Measurements from ENCODE around the genes VSIG1, GUCY2F, HTR2C and RBMXL3.

GRCh38 chrX:108044692-108045410, at the start of gene VSIG1:
Gene VSIG1, plus strand, starts transcription at chrX:108045065.
- PRO-cap = no peak
- RAMPAGE, long total RNA, 3 experiments = no peak in any of the 3 experiments

DNA sequence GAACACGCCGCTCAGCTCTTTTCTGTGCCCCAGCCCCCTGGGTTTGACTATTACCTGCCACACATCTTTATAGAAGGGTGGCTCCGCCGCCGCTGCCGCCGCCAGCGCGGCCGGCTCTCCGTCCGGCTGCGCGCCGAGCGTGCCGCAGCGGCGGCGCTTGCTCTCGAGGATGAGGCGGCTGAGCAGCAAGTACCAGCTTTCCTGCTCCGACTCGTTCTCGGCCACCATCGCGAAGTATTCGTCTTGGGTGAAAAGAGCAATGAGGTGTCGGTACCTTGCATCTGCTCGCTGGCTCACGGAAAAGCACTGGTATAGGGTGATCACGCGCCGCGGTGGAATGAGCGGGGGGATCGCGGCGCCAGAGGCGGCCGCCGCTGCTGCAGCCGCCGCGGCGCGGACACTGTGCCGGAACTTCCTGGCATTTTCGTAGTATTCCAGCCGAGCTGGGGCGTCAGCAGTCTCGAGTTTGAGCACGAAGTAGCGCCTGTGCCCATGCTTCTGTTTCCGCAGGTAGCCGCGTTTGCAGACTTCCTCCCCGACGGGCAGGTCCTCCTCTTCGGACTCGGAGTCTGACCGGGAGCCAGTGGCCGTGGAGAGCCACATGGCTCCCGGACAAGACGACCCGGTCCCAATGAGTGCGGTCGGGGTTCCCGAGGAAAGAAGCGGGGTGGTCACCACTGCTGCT, 638 bp downstream of the IRS4 start:
- PRO-cap = no peak
- RAMPAGE, long total RNA, 3 experiments = no peak in any of the 3 experiments

GRCh38 chrX:108737014-108737702, 795 bp upstream of the IRS4 start:
- PRO-cap = no peak
- RAMPAGE, long total RNA, 3 experiments = no peak in any of the 3 experiments

GRCh38 chrX:109481976-109482508, at the start of gene GUCY2F:
Gene GUCY2F, minus strand, starts transcription at chrX:109482086.
- PRO-cap = no peak
- RAMPAGE, long total RNA, 3 experiments = no peak in any of the 3 experiments

GRCh38 chrX:109839866-109840456, 106.9 kb upstream of the ACSL4 start:
- PRO-cap = no peak
- RAMPAGE, long total RNA, 3 experiments = no peak in any of the 3 experiments

DNA sequence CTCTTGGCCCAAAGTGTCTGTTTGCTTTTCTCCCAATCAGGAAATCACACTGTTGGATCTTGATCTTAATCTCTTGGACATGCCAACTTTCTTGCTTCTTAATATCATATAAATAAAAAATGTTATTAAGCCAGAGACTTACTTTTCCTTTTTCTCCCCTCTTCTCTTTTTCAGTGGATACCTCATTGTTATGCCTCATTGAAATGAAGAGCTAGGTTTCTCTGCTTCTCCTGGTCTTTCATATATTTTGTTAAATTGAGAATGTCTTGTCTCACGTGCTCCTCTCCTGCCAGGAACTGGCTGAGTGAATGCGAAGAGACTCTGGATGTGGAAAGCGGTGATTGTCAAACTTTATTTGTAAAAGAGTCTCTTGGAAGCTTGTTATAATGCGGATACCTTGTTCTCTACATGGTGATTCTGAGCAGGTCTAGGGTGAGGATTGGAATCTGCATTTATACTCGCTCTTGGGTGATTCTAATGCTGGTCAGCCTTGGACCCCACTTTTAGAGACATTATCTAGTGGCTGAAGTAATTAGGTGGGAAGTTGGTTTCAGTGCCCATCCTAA, 7.3 kb downstream of the TMEM164 start:
- PRO-cap = no peak
- RAMPAGE, long total RNA, 3 experiments = no peak in any of the 3 experiments

DNA sequence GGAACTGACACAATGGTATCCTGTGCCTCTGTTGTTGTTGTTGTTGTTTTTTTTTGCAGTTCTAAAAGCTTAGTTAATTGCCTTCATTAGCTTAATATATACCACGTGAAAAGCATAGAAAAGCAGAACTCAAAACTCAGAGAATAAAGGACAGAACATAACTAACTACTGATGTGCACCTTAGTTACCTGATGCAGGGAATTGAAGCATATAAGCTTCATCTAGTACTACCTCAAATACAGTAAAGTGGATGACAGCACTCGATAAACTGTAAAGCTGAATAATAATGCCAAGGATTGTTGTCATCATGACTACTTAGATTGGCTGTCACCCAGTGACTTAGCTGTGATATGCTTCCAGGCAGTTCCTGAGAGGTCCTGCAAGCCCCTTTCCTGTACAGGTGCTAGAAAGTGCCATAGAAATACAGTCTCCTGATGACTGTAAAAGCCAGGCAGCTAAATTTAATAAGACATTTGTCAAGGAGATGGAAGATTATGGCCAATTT, 29.5 kb downstream of the TMEM164 start:
- PRO-cap = no peak
- RAMPAGE, long total RNA, 3 experiments = no peak in any of the 3 experiments

- PRO-cap = no peak
- RAMPAGE, long total RNA, 3 experiments = no peak in any of the 3 experiments
Measured at GRCh38 chrX:110163359-110164208, 154.3 kb downstream of the AMMECR1 start.

DNA sequence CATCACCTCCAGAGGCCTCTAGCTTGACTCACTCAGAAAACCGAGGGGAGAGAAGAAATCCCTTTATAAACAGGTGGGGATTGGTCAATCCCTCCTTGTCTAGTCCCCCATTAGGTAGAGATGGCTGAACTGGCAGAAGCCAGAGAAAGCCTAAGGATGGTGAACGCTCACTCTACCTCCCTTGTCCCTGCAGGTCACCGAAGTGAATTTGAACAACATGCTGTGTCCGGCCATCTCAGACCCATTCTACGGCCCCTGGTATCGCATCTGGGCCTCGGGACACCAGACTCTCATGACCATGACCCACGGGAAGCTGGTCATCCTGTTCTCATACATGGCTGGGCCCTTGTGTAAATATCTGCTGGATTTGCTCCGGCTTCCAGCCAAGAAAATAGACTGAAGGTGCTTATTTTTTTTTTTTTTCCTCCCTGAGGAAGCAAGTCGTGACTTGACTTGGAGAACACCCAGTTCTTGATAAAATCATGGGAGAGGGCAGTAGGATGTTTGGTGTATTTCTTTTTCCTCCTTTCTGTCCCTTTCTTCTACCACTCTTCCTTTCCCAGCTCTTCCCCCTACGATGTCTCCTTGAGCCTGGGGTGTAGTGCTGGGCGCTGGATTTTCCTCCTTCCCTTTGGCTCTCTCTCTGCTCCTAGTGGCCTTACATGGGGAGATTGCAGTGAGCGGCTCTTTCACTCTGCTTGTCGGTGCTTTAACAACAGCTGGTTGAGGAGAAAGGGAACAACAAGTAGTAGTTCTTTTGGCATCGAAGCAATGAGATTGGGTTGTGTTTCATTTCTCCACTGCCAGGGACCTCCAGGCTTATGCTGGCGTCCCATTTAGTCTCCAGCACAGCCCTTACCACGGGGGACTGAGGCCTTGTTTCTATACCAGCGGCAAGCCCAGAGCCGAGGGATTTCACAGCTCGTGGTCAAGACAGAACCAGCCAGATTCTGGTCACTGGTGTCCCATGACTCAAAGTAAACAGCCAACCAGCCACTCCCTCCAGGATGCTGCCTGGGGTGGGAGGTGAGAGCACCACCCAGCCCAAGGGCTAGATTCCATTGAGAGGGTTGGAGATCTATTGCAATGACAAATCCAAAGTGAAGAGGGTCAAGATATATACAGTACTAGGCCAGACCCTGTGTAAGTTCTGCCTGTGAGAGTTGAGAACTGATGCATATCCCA, 144.4 kb downstream of the AMMECR1 start:
- PRO-cap = no peak
- RAMPAGE, long total RNA, 3 experiments = no peak in any of the 3 experiments

GRCh38 chrX:110944184-110945269, 148.9 kb upstream of the CHRDL1 start:
- PRO-cap = bidirectional peak, plus-strand start at chrX:110945304, minus-strand start at chrX:110945076
- RAMPAGE, long total RNA, 3 experiments = start-site peak on the plus strand in 3 of 3 experiments, at chrX:110944381-110944607 at its widest, 23 to 76 reads per replicate

DNA sequence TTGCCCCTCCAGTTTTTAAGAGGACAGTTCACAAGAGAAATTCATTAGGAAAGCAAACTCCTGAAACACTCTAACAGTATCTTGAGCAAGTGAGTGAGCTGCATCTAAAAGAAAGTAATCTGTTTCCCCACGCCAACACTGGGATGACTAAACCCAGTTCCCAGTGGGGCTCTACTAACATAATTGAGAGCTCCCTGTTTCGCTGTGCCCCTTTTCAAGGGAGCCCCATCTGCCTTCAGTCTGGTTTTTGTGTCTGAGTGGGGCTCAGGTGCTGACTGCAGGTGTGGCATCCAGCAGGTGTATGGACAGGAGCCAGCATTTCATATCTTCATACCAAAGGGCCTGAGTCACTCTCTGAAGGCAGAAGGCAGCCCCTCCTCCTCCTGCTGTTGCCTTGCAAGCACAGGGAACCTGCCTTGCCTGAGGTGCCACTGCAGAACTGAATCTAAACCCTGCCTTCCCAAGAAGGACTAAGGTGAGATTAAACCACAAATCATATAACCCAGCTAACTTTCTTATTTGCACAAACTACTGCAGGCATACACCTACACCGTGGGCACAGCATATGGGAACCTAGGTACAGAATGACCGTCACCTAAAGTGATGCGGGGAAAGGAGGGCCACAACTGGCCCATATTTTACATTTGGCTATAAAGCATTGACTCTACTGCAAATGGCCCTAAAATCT, 7.9 kb downstream of the AMOT start:
- PRO-cap = no peak
- RAMPAGE, long total RNA, 3 experiments = no peak in any of the 3 experiments

- PRO-cap = no peak
- RAMPAGE, long total RNA, 3 experiments = no peak in any of the 3 experiments
Measured at GRCh38 chrX:114583689-114584284, at the start of gene HTR2C. Gene HTR2C, plus strand, starts transcription at chrX:114584086.

- PRO-cap = no peak
- RAMPAGE, long total RNA, 3 experiments = no peak in any of the 3 experiments
Measured at GRCh38 chrX:114726389-114726592, 142.4 kb downstream of the HTR2C start.

- PRO-cap = no peak
- RAMPAGE, long total RNA, 3 experiments = no peak in any of the 3 experiments
Measured at GRCh38 chrX:115189107-115189489, at the start of gene RBMXL3. Gene RBMXL3, plus strand, starts transcription at chrX:115189410.

DNA sequence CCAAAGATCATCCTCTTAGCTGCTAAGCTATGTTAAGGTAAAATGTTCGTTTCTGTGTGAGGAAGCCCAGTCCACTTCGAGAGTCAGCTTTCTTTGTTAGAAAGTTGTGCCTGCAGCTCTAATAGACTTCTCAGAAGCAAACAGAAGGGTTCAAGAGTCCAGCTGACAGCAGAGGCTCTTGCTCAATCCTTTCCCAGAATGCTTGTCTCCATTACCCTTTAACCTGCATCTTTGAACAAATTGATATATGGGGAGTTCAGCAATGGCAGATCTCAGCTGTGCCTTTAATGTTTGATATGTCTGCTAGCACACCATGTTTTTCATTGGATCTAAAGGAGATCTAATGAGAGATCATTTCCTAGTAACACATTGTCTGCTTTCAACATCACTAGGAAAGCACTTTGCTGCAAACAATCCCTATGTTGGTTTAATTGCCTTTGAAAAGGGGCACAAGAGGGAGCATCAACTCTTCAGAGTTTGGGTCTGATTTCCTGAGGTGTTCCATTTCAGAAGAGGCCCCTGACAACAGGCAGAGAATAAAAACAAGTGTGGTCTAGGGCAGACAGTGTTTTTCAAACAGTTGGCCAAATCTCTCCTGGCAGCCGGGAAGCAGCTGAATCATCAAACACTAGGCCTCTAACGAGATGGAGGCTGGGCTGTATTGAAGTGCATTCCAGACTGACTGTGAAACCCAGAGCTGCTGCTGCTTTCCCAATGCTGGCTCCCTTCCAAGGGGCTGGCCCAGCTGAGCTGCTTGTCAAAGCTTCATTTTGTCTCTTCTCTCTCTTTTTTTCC, 55.5 kb downstream of the LUZP4 start:
- PRO-cap = no peak
- RAMPAGE, long total RNA, 3 experiments = no peak in any of the 3 experiments

DNA sequence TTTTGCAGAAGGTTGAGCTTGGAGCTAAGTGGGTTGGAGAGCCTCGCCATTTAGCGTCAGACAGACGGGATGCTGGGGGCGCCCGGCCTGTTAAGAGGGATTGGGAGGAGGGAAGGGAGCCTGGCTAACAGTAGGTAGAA, 1.3 kb downstream of the PLS3 start:
- PRO-cap = no peak
- RAMPAGE, long total RNA, 3 experiments = no peak in any of the 3 experiments

GRCh38 chrX:115562584-115563017, 1.6 kb downstream of the PLS3 start:
- PRO-cap = no peak
- RAMPAGE, long total RNA, 3 experiments = no peak in any of the 3 experiments

GRCh38 chrX:115719058-115719558, 158.1 kb downstream of the PLS3 start:
- PRO-cap = no peak
- RAMPAGE, long total RNA, 3 experiments = no peak in any of the 3 experiments

DNA sequence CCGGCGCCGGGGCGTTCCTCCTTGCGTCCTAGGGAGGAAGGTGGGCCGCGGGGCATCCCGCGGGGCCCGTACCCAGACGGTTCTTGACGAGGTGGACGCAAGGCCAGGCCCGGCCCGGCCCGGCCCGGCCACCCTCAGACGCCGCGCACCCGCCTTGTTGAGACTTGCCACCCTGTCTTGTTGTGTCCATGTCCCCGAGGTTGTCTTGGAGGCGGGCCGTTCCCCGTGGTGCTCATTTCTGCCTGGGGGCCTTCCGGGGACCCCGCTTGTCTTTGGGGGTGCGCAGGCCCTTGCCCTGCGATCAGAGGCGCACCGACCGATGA, 282.0 kb upstream of the AGTR2 start:
- PRO-cap = no peak
- RAMPAGE, long total RNA, 3 experiments = no peak in any of the 3 experiments

GRCh38 chrX:115931911-115933004, 238.3 kb upstream of the AGTR2 start:
- PRO-cap = no peak
- RAMPAGE, long total RNA, 3 experiments = no peak in any of the 3 experiments

Measured in tibial nerve (tissue), 3 donors.